Left ventricle myocardium (tissue), 1 donor: ENCODE results near the gene ERBIN.

DNA sequence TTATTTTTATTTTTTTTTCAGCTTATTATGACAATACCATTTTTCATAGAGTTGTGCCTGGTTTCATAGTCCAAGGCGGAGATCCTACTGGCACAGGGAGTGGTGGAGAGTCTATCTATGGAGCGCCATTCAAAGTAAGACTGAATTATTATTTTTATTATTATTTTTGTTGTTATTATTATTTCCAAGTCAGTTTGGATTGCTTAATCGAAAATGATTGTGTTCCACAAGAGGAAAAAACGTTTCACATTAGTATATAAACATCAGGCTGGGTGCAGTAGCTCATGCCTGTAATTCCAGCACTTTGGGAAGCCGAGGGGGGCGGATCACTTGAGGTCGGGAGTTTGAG lies 13.1 kb downstream of the CWC27 start:
- PRO-cap: no peak

DNA sequence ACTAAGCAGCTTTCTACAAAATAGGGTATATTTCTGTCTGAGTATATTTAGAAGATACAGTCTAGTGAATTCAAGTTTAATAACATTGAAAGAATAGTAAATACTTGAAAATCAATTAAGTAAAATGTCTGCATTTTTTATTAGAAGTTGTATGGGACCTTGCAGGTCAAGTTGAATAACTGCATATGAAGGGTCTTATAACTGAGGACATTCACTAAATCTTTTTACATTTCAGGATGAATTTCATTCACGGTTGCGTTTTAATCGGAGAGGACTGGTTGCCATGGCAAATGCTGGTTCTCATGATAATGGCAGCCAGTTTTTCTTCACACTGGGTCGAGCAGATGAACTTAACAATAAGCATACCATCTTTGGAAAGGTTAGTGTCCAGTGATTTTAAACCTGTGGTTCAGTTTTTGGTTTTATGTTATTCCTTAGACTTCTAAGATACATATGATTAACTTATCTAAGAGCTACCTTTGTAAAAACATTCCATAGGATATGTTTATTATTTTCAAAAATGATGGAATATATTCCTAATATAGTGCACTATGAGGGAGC lies 15.0 kb downstream of the CWC27 start:
- PRO-cap: no peak

DNA sequence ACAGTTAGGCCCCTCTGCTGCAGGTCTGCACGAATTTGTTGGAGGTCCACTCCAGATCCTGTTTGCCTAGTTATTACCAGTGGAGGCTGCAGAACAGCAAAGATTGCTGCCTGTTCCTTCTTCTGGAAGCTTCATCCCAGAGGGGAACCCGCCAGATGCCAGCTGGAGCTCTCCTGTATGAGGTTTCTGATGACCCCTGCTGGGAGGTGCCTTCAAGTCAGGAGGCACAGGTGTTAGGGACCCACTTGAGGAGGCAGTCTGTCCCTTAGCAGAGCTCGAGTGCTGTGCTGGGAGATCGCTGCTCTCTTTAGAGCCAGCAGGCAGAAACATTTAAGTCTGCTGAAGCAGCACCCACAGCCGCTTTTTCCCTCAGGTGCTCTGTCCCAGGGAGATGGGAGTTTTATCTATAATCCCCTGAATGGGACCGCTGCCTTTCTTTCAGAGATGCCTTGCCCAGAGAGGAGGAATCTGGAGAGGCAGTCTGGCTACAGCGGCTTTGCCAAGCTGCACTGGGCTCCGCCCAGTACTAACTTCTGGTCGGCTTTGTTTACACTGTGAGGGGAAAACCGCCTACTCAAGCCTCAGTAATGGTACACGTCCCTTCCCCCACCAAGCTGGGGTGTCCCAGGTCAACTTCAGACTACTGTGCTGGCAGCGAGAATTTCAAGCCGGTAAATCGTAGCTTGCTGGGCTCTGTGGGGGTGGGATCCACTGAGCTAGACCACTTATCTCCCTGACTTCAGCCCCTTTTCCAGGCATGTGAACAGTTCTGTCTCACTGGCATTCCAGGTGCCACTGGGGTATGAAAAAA lies 170.8 kb downstream of the CWC27 start:
- PRO-cap: no peak

- PRO-cap: no peak
Observed at GRCh38 chr5:65815017-65815288, 92.9 kb downstream of the NLN start.

- PRO-cap: bidirectional peak, plus-strand start at chr5:65926610, minus-strand start at chr5:65926498
Observed at GRCh38 chr5:65926316-65926937, at the start of gene ERBIN. TSS of gene ERBIN (plus strand) at chr5:65926575.

- PRO-cap: no peak
Observed at GRCh38 chr5:66169435-66170237, 25.5 kb downstream of the SREK1 start.

DNA sequence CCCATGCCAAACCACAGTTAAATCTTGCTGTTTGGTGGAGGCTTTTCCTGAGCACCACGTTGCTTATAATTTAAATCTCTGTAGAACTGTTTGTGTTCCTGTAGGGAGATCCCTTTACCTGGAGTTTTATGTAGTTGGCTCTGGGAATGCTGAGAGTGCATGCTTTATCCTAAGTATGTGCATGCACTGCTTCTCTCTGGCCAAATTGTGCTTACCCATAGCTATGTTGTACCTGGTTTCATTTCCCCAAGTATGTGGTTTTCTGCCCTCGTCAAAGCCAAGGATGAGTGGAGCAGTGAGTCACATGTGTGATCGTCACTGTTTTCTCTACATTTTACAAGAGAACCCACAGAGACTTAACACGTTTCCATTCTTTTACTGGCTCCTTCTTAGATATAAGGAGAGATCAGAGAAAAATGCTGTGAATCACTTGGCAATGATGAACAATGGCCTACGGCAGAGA lies 42.0 kb upstream of the MAST4 start:
- PRO-cap: no peak

- PRO-cap: bidirectional peak, plus-strand start at chr5:66828471, minus-strand start at chr5:66828387; bidirectional peak, plus-strand start at chr5:66828792, minus-strand start at chr5:66828656
Observed at GRCh38 chr5:66828105-66829368, 232.3 kb downstream of the MAST4 start.

DNA sequence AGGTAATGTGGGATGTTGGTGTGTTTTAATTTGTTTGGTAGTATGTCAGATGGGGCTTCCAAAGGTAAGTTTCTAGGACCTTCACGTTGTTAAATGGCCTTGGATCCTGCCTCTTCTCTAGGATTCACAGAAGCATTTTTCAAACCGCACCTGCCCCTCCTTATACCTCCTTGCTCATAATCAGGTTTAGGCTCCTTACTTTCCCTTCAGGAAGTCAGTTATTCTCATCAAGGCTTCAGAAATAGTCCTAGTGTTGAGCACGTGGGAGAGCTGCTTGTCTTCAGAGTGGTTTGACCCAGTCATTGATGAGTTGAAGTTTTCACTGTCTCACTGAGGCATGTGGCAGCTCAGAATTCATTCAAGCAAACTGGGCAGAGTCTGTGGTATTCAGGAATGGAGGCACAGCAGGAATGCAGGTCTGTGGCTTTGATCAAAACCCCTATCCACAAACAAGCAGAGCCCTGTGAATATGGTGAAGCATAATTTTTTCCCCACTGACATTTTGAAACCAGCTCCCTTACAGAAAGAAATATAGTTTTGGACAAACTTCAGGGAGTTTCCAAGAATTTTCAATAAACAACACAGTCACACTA lies 207.4 kb downstream of the CD180 start:
- PRO-cap: no peak

GRCh38 chr5:67006203-67006944 lies 190.2 kb downstream of the CD180 start:
- PRO-cap: no peak

DNA sequence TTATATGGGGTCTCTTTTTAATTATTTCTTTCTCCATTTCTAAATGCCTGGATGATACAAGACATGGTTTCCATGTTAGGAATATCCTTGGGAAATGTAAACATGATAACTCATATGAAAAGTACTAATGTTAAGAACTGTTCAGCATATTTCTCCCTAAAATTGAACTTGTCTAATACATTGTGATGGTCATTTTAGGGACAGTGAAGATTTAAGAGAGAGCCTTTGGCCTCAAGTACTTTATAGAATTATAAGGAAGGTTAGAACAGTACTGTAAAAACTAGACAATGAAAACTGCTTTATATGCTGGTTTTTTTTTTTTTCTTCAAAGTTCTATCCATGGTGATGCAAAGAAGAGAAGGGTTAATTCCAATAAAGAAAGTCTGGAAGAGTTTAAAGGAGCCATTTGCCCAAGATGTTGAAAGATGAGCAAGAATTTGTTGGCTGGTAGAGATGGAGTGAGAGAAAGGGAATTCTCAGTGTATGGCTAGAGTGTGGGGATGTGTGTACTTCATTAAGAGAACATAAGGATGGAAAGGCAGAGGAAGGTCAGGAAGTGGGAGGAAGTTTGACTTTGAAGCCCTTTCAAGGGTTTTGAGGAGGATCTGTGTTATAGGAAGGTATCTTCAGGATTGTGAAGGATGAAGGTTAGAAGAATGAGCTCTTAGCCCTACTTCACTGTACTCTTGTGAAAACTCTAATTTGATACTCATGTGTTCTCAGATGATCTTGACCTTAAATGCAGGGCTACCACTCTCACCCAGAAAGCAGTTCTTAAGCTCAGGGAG lies 141.7 kb downstream of the CD180 start:
- PRO-cap: no peak

DNA sequence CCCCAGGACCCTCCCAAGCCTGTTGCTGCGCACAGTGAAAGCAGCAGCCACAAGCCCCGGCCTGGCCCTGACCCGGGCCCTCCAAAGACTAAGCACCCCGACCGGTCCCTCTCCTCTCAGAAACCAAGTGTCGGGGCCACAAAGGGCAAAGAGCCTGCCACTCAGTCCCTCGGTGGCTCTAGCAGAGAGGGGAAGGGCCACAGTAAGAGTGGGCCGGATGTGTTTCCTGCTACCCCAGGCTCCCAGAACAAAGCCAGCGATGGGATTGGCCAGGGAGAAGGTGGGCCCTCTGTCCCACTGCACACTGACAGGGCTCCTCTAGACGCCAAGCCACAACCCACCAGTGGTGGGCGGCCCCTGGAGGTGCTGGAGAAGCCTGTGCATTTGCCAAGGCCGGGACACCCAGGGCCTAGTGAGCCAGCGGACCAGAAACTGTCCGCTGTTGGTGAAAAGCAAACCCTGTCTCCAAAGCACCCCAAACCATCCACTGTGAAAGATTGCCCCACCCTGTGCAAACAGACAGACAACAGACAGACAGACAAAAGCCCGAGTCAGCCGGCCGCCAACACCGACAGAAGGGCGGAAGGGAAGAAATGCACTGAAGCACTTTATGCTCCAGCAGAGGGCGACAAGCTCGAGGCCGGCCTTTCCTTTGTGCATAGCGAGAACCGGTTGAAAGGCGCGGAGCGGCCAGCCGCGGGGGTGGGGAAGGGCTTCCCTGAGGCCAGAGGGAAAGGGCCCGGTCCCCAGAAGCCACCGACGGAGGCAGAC lies 30.7 kb downstream of the CD180 start:
- PRO-cap: unidirectional peak, plus-strand start at position 401 of the sequence; unidirectional peak, plus-strand start at position 749 of the sequence

GRCh38 chr5:67549190-67549731 lies 352.7 kb upstream of the CD180 start:
- PRO-cap: no peak

DNA sequence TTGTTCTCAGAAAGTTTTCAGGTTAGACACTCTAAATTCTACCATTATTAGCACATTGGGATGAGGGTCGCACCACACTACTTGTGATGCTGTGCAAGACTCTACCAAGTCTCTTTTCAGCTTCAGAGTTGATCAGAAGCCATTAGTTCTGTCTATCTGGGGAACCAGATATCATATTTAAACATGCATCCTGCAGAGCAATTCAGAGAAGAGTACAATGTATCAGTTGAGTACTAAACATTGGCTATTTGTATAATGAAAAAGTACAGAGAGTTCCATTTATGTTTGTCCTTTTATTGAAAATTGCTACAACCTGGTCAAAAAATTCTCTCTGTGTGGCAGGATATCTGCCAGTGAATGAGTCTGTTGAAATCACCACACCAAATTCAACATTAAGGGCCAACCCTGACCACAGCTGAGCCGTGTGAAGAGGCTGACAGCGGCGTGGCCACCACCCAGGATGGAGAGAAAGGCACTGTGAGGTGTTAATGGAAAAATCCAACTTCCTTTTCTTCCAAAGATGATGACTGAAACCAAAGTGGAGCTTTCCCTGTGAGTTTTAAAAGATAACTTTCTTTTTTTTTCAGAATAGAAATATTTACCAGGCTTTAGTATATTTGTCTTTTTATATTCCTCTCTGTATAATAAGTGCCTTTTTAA lies 422.7 kb upstream of the PIK3R1 start:
- PRO-cap: no peak

DNA sequence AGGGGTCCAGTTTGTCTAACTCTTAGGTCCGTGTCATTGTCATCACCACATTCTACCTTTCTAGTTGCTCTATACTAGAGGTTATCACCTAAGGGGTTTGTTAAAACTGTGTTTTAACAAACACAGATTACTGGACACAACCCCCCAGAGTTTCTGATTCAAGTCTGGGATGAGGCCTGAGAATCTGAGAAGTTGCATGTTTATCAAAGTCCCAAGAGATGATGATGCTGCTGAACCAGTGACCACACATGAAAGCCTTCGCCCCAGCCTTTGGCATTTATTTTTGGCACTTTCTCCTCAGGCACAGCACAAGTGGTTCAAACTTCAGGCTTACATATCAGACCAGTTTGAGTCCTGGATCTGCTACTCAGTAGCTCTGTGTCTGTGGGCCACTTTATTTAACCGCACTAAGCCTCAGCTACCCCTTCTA lies 407.3 kb upstream of the PIK3R1 start:
- PRO-cap: bidirectional peak, plus-strand start at position 345 of the sequence, minus-strand start at position 272 of the sequence

DNA sequence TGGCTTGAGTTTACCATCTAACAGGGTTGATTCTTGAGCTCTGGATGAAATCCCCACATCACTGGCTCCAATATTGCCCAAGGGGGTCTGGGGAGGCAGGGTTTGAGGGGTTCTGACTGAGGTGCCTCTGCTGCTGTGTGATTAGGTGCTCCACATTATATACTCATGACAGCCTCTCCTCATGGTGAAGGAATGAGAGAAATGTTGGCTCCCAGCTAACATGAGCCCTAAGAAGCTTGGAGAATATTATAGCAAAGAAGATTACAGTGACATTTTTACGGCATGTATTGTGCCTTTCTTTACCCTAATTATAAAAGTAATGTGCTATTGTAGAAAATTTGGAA lies 229.6 kb upstream of the PIK3R1 start:
- PRO-cap: no peak

DNA sequence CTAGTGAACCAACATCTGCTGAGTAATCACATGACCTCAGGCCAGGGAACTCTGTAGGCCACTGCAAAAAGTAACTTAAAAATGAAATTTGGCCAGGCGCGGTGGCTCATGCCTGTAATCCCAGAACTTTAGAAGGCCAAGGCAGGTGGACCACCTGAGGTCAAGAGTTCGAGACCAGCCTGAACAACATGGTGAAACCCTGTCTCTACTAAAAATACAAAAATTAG lies 173.2 kb upstream of the PIK3R1 start:
- PRO-cap: no peak

- PRO-cap: no peak
Observed at GRCh38 chr5:68169964-68170408, 45.6 kb upstream of the PIK3R1 start.

- PRO-cap: no peak
Observed at GRCh38 chr5:68297844-68298500, 82.4 kb downstream of the PIK3R1 start.

DNA sequence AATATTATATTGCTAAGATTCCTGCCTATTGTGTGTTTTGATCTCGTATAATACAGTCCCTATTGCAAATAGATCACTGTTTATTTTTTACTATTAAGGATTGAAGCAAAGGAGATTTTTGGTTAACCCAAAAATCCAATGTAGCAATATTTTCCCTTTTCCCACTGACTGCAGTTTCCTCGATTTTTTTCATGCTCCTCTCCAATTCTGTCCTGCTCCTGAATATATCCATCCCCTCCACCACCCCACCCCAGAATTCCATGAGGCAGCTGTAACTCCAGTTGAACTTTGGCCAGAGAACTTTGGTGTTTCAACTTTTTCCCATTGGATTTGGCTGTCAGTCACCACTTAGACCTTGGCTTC lies 261.1 kb downstream of the PIK3R1 start:
- PRO-cap: no peak